OCI-LY7 (cell line): Measurements from ENCODE around the genes CDHR5 and MOB2.

DNA sequence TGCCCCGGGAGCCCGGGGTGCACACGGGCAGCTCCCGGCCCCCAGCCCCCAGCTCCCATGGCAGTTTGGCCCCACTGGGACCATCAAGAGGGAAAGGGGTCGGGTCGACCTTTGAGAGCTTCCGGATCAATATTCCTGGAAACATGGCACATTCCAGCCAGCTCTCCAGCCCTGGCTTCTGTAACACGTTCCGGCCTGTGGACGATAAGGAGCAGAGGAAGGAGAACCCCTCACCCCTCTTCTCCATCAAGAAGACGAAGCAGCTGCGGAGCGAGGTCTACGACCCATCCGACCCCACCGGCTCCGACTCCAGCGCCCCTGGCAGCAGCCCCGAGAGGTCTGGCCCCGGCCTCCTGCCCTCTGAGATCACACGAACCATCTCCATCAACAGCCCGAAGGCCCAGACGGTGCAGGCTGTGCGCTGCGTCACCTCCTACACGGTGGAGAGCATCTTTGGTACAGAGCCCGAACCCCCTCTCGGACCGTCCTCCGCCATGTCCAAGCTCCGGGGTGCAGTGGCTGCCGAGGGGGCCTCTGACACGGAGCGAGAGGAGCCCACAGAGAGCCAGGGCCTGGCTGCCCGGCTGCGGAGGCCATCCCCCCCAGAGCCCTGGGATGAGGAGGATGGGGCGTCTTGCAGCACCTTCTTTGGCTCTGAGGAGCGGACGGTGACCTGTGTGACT lies 7.9 kb downstream of the IRF7 start:
- PRO-cap, result no peak
- RAMPAGE, long total RNA, result no peak

- PRO-cap, result no peak
- RAMPAGE, long total RNA, result no peak
Measured at GRCh38 chr11:612890-614094, 2.5 kb downstream of the IRF7 start.

- PRO-cap, result no peak
- RAMPAGE, long total RNA, result no peak
Measured at GRCh38 chr11:624769-625950, at the start of gene CDHR5. TSS of gene CDHR5 (minus strand) at chr11:624955.

- PRO-cap, result no peak
- RAMPAGE, long total RNA, result no peak
Measured at GRCh38 chr11:655185-655625, 18.1 kb downstream of the DRD4 start.

DNA sequence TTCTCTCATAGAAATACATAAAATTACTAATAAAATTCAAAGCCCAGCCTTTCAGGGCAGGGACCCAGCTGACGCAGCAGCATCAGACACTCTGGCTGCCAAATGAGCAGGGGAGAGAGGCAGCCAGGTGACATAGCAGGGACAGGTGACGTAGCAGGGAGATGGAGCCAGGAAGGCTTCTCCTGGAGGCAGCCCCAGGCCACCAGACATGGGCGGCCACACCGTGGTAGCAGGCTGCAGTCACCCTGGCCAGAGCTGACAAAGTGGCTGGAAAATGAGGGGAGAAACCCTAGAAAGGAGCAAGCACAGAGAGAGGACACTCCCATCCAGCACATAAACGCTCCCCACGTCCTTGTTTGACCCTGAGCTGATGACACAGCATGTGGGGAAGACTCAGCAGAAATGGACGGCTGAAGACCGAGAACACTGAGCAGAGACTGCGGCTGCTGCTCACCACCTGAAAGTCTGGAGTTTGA lies 28.6 kb downstream of the DRD4 start:
- PRO-cap, result no peak
- RAMPAGE, long total RNA, result no peak

DNA sequence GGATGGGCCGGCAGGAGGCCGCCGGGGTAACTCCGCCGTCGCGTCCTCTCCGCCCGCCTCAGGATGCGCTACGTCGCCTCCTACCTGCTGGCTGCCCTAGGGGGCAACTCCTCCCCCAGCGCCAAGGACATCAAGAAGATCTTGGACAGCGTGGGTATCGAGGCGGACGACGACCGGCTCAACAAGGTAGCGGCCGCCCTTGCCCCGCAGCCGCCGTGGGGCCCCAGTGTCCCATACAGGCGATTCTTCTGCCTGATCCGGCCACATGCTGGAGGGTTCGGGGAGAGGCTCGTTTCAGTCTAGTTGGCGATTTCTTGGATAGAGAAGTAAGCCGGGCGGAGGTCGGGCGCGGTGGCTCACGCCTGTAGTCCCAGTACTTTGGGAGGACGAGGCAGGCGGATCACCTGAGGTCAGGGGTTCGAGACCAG lies 419 bp downstream of the RPLP2 start:
- PRO-cap, result no peak
- RAMPAGE, long total RNA, result no peak

DNA sequence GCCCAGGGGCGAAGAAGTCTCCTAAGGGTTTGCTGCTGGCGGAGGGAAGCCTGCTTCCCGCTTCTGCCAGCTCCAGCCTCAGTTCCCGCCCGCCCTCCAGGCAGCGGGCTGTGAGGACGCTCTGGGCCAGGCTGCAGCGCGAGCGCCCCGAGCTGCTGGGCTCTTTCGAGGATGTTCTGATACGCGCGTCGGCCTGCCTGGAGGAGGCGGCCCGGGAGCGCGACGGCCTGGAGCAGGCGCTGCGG lies 2.1 kb downstream of the CRACR2B start:
- PRO-cap, result no peak
- RAMPAGE, long total RNA, result no peak

GRCh38 chr11:830721-831433 lies 1.9 kb upstream of the CD151 start:
- PRO-cap, result no peak
- RAMPAGE, long total RNA, result no peak

DNA sequence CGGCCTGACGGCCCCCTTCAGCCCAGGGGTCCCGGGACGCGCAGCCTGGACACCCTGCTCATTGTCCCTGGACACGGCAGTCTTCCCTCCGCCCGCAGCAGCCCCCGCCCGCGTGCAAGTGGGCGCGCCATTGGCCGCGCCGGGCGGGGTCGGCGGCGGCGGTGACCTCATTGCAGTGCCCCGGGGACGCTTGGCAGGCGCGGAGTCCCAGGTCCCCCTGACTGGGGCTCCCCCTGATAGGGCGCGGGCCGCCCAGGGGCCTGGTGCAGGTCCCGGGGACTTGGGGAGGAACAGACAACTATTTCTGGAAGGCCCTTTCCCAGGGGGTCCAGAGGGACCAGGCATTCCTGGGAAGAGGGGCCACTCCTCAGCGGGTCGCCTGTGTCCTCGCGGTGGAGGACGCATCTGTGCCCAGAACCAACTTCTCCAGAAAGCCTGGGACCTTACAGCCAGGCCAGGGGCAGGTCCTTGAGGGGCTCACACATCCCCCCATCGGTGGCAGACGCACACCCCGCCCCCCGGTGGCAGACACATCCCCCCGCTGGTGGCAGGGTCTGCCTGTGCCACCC lies 640 bp downstream of the CD151 start:
- PRO-cap, result no peak
- RAMPAGE, long total RNA, result no peak

DNA sequence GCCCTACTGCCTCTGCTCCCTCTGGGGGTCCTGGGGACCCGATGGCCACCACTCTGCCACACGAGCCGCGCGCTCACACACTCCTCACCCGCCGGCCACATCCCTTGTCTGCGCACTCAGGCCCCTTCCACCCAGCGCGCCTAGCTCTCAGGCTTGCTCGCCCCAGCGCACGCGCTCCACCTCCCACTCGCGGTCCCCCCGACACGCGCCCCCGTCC lies 393 bp downstream of the CHID1 start:
- PRO-cap, result no peak
- RAMPAGE, long total RNA, result no peak

GRCh38 chr11:916917-917131 lies 6.2 kb upstream of the CHID1 start:
- PRO-cap, result no peak
- RAMPAGE, long total RNA, result no peak

DNA sequence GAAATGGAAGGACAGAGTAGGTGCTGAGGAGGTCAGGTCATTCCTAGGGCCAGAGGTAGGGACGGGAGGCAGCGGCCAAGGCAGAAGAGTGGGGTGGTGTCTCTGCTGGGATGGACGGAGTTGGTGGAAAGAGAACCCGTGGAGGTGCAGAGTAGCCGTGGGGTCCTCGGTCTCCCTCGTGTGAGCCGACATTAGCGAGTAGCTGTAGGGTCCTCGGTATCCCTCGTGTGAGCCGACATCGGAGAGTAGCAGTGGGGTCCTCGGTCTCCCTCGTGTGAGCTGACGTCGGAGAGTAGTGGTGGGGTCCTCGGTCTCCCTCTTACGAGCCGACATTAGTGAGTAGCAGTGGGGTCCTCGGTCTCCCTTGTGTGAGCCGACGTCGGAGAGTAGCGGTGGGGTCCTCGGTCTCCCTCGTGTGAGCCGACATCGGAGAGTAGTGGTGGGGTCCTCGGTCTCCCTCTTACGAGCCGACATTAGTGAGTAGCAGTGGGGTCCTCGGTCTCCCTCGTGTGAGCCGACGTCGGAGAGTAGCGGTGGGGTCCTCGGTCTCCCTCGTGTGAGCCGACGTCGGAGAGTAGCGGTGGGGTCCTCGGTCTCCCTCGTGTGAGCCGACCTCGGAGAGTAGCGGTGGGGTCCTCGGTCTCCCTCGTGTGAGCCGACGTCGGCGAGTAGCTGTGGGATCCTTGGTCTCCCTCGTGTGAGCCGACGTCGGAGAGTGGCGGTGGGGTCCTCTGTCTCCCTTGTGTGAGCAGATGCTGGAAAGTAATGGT lies 49.6 kb downstream of the AP2A2 start:
- PRO-cap, result no peak
- RAMPAGE, long total RNA, result no peak

DNA sequence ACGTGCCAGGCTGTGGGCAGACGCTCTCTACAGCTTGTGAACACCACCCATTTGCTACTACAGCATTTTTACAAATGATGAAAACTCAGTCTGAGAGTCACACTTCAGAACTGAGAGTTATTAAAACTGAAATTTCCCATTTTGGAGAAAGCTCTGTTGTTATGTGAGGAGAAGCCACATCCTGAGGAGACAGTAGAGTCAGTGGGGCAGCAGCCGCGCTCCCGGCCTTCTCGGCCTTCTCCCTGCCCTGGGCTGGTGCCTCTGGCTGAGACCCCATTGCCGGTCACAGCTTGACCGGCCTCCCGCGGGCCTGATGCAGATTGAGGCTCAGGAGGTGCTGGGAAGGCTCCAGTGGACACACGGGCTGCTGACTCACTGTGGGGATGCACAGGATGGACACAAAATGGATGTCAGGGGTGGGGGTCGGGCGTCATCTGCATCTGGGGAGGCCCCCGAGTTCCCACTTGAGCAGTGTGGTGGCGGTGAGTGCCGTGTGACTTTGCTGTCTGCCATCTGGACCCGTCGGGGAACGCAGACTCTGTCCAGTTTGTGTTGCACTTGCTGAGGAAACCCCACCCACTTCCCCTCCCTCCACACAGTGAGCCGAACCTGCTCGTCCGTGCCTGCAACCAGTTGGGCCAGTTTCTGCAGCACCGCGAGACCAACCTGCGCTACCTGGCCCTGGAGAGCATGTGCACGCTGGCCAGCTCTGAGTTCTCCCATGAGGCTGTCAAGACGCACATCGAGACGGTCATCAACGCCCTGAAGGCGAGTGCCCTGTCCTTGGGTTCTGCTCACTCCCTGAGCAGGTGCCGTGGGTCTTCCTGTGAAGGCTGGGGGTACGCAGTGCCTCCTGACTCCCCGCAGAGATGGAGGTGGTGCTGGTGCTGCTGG lies 50.1 kb downstream of the MUC6 start:
- PRO-cap, result no peak
- RAMPAGE, long total RNA, result no peak

GRCh38 chr11:1005793-1006320 lies 30.7 kb downstream of the MUC6 start:
- PRO-cap, result no peak
- RAMPAGE, long total RNA, result no peak

GRCh38 chr11:1148671-1149098 lies 9.1 kb upstream of the MUC5AC start:
- PRO-cap, result no peak
- RAMPAGE, long total RNA, result no peak

DNA sequence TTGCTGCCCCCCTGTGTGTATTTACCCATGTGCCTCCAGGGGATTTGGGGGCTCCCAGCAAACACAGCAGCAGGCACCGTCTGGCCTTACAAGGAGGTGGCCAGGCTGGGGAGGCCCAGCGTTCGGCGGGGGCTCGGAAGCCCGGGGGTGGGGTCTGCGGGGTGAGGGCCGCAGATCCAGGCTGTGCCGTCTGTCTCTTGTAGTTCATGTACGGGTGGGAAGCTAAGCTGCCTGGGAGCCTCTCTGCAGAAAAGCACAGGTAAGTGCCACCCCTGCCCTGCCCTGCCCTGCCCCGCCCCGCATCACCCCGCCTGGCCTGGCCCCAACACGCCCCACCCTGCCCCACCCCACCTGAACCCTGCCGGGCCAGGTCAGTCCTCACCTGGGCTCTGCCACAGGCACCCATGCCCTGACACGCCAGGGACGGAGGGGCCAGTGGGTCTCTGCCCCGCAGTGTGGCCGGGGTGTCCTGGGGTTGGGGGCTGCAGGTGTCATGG lies 10.8 kb downstream of the MUC5B start:
- PRO-cap, result no peak
- RAMPAGE, long total RNA, result no peak

- PRO-cap, result no peak
- RAMPAGE, long total RNA, result no peak
Measured at GRCh38 chr11:1310807-1311366, 1.5 kb upstream of the TOLLIP start.

- PRO-cap, result no peak
- RAMPAGE, long total RNA, result no peak
Measured at GRCh38 chr11:1448195-1448686, 38.3 kb downstream of the MOB2 start.

DNA sequence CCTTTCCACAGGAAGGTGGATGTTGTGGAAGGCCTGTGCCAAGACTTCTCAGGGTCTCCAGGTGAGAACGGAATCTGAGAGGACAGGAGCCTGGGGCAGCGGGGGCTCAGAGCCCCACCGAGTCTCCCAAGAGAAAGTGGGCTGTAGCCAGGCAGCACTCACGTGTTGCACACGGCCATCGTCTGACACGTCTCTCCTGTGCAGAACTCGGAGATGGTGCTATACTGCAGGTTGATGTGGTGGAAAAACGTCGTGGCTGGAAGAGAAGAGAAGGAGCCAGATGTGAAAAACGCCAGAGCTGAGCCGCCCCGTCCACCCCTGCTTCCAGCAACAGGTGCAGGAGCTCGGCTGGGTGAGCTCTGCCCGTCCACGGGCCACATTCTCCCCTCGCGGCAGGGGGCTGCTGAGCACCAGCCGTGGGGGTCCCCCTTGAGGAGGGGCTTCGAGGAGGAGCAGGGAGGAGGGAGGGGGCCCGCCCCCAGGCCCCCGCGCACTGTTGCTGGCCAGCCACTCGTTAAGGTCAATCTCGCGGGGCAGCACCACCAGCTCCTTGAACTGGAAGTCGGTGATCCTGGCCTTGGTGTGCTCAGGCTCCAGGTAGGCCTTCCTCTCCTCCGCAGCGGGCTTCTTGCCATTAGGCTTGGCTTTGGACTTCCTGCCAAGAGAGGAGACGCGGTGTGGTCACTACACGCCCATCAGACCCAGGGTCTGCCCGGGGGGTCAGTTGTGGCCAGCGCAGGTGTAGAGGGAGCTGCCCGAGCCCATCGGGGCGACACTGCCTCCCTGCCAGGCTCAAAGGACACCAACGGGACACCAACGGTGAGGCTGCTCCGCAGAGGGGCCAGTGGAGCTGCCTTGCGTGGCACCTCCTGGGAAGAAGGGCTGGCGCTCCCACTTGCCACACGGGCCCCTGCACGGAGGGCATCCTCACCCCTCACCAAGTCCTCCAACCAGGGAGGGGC lies 6.1 kb downstream of the MOB2 start:
- PRO-cap, result no peak
- RAMPAGE, long total RNA, result no peak

GRCh38 chr11:1486479-1487377 lies at the start of gene MOB2:
TSS of gene MOB2 (minus strand) at chr11:1486779.
- PRO-cap, result no peak
- RAMPAGE, long total RNA, result no peak